ENCODE data around the genes CBFB and TMEM208.

DNA sequence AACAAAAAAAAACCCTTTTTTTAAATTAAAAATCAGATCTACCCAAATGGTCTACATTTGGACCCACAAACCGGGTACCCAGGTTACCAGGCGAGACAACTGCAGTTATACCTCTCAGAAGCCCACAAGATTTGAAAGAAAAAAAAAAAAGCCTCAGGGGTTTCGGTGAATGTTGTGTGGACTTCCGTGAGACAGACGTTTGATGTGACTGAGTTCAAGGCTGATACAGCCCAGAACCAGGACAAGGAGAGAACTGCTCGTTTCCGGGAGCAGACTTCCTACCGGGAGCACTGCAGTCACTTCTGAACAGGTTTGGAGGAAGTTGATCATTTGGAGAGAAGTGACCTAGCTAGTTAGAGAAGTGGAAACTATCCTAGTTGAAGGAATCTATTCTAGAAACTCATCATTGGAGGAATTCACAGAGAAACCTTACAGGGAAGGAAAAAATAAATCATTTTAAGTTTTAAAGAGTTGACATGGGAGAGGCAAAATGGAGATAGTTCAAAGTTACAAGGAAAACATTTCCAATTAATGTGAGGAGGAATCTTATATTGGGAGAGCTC is 875 bp downstream of the CKLF start:
- PRO-cap = unidirectional peak, minus-strand start at position 210 of the sequence

DNA sequence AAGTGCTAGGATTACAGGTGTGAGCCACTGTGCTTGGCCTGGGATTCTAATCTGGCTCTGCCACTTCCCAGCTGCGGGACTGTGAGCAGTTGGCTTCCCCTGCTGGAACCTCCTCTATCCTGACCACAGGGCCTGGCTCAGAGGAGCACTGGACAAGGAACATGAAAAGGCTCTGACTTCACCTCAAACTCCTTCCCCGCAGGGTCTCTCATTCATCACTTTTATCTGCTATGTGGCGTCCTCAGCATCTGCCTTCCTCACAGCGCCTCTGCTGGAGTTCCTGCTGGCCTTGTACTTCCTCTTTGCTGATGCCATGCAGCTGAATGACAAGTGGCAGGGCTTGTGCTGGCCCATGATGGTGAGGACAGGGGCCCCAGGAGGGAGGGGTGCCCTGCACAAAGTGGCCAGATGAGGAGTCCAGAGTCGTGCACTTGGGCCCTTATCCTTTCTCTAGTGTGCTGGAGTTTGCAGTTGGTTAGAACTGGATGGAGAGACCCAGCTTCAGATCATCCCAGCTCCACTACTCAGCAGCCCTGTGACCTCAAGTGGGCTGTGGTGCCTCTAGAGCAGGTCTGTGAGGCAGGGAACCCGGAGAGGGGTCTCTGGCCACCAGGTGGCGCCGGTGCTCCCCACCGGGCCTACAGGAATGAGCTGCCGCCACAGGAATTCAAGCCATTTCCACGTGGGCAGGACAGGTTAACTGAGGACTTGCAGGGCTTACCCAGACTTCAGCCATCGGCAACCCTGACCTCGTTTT is 3.8 kb downstream of the CMTM3 start:
- PRO-cap = no peak

DNA sequence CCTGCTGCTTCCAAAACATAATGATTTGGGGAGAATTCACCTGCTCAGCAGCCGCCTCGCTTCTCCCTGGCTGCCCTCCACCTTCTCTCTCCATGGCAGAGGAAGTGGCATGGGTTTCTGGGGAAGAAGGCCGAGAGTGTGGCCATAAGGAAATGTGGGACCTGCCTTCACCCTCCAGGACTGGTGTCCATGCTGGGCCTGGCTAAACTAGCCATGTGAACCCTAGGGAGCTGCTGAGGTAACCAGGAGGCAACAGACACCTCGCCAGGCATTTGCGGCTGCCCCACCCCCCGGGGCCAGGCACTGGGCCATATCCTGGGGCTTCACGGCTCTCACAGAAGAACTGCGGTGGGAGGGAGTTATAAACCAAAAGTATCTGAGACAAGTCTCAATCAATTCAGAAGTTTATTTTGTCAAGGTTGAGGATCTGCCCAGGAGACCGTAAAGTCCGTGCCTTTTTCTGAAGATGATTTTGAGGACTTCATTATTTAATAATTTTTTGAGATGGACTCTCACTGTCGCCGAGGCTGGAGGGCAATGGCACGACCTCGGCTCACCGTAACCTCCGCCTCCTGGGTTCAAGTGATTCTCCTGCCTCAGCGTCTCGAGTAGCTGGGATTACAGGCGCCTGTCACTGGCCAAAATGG is 10.1 kb upstream of the CMTM4 start:
- PRO-cap = no peak

DNA sequence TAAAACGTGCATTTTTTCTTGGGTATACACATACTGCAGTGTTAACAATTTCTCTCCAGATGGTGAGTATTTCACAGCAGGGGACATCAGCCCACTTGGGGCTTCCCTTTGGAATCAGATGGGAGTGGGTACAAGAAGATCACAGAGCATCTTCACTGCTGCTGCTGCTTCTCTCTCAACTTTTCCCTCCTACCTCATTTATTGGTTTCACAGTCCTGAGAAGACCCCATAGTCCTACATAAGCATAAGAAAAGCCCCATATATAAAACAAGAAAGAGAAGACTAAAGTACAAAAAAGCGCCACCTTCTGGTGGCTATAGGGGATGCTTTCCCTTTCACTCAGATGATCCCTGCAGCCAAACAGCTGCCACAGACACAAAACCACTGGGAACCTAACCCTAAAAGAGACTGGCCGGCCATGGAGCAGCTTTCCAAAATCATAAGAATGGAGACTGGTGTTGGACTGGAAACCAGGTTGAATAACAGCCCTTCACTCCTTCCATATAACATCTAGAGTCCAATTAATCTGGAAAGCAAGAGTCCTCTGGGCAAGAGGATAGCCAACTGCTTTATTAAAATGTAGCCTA is 11.5 kb downstream of the DYNC1LI2 start:
- PRO-cap = no peak

GRCh38 chr16:66829052-66829830 is 1.5 kb downstream of the NAE1 start:
- PRO-cap = bidirectional peak, plus-strand start at chr16:66829627, minus-strand start at chr16:66829540

GRCh38 chr16:66899415-66900471 is 18.9 kb downstream of the CDH16 start:
- PRO-cap = no peak

GRCh38 chr16:66977590-66978110 is 10.7 kb upstream of the CES4A start:
- PRO-cap = no peak

DNA sequence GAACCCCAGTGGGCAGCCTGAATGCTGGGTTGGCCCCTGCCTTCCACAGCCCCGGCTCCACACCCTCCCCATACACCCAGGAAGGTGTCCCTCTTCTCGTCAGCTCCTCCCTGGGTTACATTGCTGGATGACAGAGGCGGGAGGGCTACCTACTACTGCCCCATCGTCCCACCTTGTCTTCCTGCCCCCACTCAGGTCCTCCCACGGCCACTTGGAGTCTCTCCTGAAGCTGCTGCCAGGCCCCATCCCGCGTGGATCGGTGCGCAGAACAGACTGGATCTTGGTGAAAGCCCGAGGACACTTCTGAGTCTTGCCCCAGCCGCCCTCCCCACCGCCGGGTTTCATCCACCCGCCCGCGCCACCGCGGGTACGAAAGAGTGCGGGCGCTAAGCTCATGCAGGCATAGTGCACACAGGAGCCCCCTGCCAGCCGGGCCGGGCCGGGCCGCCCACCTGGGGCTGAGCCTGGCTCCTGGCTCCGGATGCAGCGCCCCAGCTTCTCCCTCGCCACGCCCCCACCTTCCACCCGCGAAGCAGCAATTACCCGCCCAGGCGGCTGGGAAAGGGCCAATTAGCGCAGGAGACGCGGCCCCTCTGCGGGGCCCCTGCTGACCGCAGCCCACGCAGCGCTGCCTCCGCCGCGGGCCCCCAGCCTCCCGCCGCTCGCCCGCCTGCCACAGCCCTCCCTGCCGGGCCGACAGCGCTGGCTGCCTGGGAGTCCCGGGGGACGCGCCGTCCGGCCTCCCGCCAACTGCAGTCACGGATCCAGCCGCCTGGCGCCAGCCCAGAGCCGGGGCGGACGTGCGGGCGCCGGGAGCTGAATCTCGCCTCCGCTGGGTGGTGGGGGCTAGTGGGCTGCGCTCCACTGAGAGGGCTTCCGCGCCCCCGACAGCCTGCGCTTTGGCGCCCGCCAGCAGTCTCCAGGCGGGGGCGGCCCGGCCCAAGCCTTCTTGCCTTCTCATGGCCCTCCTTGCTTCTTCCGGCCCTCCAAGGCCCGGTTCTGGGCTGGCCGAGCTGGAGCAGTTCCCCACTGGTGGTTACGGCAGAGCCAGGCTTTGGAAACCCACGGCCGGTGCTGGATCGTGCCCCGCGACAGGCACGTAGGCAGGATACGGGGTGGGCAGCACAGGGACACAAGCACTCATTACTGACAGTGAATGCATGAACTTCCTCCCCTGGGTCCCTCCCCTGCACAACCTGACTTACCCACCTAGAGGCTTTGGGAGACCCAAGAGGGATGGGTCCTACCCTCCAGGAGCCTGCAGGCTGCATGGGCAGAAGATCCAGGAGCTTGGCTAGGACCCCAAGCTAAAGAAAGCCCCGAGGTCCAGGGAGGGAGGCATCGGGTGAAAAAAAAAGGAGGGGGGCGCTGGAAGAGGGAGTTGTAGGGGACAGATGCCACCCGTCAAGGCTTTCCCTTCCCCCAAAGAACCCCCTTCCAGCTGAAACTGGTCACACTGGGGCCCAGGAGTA is 15.0 kb upstream of the CBFB start:
- PRO-cap = bidirectional peak, plus-strand start at position 786 of the sequence, minus-strand start at position 483 of the sequence

GRCh38 chr16:67028376-67029568 is at the start of gene CBFB:
CBFB (plus strand) TSS chr16:67029149.
- PRO-cap = unidirectional peak, plus-strand start at chr16:67028551; bidirectional peak, plus-strand start at chr16:67029180, minus-strand start at chr16:67028905; bidirectional peak, plus-strand start at chr16:67029477, minus-strand start at chr16:67029409

DNA sequence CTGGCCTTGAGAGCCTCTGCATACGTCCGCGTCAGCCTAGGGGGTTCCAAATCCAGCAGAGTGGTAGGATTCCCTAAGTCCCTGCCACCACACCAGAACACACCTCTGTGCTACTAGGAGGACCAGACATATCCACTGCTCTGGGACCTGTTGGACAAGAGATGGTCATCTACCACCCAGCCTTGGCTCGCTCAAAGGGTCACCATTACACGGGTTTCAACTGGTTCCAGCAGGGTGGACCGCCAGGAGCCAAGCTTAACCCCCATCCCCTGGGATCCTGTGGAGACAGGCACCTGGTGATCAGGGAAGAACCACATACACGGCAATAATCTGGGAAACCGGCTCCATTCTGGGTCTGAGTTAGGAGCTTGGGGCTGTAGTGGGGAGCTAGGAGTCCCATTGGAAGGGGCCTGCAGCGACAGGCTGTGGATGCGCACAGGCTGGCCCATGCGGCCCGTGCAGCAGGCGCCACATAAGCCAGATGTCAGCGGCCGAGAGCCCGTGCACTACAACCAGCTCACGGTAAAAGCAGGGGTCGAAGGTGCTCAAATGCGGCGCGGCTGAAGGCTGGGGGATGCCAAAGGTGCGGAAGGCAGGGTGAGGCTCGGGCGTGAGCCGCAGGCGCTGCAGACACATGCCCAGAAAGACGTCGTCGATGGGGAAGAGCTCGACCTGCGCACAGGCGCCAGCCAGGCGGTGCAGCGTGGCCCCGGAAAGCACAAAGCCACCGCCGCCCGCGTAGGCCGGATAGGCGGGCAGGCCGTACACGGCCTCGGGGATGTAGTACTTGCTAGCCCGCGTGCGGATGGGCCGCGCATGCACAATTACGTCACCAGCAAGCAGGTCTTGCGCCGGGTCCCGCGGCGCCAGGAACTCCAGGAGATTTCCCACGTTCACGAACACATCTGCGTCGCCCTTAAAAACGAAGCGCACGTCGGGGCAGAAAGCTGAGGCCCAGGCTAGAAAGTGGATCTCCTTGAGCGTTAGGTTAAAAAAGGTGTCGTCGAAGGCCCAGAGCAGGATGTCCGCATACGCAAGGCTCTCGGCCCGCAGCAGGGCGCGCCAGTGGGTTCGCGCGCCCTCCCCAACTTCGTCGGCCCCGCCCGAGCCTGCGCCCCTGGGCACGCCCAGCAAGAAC is 1.5 kb downstream of the B3GNT9 start:
- PRO-cap = no peak

GRCh38 chr16:67170159-67171123 is 5.9 kb downstream of the HSF4 start:
- PRO-cap = bidirectional peak, plus-strand start at chr16:67170601, minus-strand start at chr16:67170429; bidirectional peak, plus-strand start at chr16:67170823, minus-strand start at chr16:67170743

GRCh38 chr16:67194354-67195123 is 2.6 kb downstream of the E2F4 start:
- PRO-cap = no peak

GRCh38 chr16:67226247-67227222 is at the start of gene TMEM208:
TMEM208 (plus strand) TSS chr16:67227130.
- PRO-cap = bidirectional peak, plus-strand start at chr16:67227138, minus-strand start at chr16:67226848

- PRO-cap = no peak
Observed at GRCh38 chr16:67240861-67241957, 6.1 kb downstream of the FHOD1 start.

DNA sequence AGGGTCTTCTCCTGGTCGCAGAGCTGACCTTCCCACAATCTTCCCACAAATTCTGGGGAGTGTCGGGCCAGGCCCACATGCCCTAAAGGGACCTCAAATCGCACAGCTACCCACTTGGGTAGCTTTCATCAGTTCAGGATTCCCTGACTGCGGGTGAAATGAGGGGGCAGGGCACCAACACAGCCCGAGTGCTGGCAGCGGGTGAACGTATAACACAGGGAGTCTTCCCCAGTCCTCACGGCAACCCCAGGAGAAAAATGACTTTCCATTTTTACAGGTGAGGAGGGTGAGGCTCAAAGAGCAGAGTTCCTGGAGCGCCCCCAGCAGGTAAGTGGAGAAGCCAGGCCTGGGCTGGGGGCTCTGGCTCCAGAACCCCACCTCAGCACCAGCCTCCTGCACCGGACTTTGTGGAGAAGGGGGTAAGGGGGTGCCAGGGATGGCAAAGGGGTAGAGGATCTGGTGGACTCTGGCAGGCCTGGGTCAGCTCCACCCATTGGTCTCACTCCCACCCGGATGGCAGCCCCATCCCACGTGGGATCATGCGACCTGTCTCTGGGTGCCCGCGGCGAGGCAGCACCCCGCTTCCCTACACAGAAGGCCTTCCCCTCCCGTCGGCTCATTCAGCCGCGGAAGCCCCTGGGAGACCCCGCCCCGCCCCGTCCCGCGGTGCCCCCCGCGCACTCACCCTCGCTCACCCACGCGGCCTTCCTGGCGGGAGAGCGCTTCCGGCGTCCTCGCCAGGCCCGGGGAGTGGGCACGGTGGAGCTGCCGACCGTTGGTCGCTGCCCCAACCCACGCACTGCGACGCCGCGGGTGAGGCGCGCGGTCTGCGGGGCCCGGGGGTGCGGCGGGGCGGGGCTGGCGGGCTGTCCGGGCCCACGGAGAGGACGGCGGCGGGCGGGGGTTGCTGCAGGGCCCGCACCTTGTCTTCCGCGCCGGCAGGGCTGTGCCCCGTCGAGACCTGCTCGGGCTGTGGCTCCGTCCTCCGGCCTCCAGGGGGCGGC is 566 bp upstream of the PLEKHG4 start:
- PRO-cap = no peak

DNA sequence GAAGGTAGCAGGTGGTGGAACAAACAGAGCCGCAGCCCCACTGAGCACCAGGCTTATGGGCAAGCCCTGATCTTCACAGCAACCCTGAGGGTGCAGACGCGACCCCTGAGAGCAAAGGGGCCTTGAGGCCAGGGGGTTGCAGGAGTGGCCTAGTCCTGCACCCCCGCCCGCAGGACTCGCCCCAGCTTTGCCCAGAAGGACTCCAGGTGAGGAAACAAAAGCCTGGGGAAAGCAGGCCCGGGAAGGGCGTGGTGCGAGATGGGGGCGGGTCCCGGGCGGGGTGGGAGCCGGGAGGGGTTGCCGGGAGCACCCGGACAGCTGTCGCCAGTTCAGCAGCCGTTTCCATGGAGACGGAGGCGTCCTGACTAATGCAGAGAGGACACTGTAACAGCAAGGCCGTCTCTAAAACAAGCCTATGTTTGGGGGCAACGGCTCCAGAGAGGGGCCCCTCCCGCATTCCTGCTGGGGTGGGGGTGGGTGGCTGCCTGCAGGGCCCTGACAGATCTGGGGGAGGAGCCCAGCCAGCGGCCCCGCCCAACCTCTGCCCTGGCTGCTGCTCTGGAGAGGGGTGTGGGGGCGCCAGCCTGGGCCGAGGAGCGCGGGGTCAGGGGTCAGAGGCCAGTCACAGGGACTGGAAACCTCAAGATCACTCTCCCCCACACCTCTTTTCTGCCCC is 2.9 kb upstream of the TPPP3 start:
- PRO-cap = no peak

DNA sequence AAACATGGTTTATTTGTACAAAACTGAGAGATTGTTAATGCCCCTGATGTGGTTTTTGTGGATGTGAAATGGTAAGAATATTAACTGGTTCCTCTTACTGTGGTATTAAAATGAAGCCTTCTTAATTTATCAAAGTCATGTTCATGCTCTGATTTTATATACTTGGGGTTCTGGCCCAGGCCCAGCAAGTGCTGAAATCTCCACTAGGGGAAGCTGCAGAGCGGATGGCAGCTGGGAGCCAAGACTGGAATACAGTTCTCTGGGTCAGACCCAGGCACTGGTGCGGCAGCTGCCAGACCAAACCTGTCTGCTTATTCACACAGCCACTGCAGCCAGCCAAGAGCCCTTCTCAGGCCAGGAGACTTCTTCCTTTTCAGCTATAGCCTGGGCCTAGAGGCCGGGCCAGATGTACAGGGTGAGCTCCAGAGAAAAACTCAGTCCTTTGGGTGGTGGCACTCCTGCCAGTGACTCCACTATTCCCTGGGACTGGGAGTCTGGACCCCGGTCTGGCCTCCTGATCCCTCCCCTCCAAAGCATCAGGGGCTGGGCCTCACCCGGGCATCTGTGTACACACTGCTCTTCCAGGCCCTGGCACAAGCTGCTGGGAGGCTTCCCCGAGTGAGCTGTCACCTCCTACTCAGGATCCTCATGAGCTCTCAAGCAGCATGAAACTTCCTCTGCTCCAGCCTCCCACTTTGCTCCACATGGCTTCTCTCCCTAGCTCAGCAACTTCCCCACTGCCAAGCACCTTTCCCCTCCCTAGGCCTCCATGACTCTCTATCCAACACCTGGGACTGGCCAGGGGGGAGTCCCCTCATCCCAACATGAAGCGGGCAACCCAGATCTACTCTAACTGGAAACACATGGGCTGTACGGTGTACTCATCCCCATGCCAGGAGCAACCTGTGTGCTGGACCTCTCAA is 24.4 kb downstream of the ATP6V0D1 start:
- PRO-cap = no peak

- PRO-cap = unidirectional peak, plus-strand start at chr16:67514604
Observed at GRCh38 chr16:67514311-67514766, 14.3 kb upstream of the RIPOR1 start.

- PRO-cap = no peak
Observed at GRCh38 chr16:67548565-67549142, 13.7 kb upstream of the CTCF start.

- PRO-cap = bidirectional peak, plus-strand start at chr16:67563019, minus-strand start at chr16:67563035; bidirectional peak, plus-strand start at chr16:67563429, minus-strand start at chr16:67563387
Observed at GRCh38 chr16:67562915-67563533, 698 bp downstream of the CTCF start.